Urinary bladder (tissue), 3 donors: Measurements from ENCODE around the gene SREK1.

DNA sequence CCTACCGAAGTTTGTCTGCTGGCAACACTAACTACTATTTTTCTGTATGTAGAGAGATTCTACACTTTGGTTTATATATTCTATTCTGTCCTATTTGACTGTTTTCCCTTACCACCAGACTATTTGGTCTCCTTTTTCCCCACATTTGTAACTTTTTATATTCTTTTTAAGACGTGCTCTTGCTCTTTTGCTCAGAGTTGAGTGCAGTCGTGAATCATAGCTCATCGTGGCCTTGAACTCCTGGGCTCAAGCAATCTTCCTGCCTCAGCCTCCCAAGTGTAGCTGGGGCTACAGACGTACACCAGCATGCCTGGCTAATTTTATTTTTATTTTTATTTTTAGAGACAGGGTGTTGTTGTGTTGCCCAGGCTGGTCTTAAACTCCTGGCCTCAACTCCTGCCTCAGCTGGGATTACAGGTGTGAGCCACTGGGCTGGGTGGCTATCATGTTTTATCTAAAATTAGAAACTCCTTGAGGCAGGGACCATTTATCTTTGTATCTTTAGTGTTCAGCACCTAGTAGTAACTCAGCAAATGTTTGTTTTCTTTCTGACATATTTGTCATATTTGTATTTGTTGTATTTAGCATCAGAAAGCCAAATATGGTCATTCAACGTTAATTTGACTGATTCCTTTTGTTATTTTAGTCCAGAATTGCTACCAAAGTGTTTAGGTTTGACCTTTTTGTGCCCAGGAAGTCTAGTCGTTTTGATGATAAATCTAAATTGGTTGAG lies 44.2 kb downstream of the ERBIN start:
- PRO-cap = no peak
- RAMPAGE, long total RNA = no peak

DNA sequence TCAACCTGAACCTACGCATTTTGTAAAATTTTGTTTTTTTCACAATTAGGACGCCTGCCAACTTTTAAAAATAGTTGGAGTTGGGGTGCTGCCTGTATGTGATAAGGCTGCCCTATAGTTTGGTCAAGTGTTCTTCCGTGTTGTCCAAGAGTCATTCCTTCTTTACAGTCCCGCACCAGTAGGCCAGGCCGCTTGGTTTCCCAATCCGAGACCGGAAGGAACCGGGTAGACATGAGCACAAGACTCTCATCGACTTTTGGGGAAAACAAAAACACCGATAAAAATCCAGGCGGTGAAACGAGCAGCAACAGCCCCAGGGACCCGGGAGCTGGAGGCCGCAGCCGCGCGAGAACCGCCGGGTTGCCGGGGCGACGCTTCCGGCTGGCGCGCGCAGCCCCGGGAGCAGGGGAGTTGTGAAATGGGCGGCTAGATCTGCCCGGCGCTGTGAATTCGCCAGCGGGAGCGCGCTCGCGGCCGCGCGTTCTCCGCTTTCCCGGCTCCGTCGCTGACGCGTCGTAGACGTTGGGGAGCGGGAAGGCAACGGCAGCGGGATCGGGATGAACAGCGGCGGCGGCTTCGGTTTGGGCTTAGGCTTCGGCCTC lies at the start of gene SREK1:
SREK1 (plus strand) TSS at position 481 of the 602 bp plus-strand sequence.
- PRO-cap = bidirectional peak, plus-strand start at position 518 of the sequence, minus-strand start at position 362 of the sequence
- RAMPAGE, long total RNA = no peak

DNA sequence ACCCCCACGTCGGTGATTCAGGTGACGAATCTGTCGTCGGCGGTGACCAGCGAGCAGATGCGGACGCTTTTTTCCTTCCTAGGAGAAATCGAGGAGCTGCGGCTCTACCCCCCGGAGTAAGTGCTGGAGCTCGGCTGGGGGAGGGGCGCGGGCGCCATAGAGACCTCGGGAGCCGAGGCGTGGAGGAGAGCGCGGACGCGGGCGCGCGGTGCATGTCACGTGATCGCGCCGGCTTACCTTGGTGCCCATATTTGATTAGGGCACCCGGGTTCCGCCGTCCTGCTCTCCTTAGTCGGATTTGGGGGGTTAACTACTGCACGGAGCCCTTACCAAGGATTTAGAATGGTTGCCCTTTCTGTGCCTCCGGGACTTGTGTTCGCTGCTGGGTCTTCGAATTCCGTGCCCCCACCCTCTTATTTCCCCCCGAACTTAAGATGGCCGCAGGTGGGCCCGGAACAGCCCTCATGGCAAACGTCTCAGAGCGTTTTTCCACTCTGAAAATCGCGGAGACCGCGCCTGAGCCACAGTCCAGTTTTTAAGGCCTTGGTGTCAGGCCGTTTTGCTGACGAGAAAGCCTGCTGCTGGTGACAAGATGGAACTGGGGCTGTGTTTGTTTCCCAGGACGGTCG lies 436 bp downstream of the SREK1 start:
- PRO-cap = bidirectional peak, plus-strand start at position 432 of the sequence, minus-strand start at position 118 of the sequence
- RAMPAGE, long total RNA = no peak

DNA sequence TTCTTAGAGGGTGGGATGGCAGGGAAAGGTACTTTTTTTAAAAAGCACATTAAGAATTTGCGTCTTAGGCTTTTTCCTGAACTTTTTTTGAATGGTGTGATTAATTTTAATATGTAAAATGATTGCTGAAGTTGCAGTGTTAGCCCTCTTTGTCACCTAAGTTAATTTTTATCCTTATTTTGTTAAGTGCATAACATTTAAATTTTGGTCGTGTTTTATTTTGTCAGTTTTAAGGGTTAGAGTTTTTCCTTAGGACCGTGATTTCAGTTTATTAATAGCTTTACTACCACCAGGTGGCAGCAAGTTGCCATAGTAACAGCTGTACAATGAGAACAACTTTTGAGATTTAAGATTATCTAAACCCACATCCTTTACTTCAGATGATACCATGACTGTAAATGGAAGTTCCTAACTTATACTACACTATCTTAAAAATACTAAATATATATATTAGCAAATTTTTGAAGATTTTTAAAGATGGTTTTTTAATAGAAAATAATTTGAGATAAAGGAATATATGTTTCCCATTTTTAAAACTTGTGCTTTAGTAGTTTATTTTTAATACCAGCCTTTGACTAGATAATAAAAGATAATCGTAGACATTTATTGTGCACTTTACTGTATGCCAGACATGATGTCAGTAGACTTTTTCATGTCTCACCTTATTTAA lies 27.2 kb downstream of the SREK1 start:
- PRO-cap = no peak
- RAMPAGE, long total RNA = no peak

GRCh38 chr5:66582441-66582948 lies 13.7 kb upstream of the MAST4 start:
- PRO-cap = no peak
- RAMPAGE, long total RNA = no peak

GRCh38 chr5:66829646-66830219 lies 233.5 kb downstream of the MAST4 start:
- PRO-cap = no peak
- RAMPAGE, long total RNA = no peak

DNA sequence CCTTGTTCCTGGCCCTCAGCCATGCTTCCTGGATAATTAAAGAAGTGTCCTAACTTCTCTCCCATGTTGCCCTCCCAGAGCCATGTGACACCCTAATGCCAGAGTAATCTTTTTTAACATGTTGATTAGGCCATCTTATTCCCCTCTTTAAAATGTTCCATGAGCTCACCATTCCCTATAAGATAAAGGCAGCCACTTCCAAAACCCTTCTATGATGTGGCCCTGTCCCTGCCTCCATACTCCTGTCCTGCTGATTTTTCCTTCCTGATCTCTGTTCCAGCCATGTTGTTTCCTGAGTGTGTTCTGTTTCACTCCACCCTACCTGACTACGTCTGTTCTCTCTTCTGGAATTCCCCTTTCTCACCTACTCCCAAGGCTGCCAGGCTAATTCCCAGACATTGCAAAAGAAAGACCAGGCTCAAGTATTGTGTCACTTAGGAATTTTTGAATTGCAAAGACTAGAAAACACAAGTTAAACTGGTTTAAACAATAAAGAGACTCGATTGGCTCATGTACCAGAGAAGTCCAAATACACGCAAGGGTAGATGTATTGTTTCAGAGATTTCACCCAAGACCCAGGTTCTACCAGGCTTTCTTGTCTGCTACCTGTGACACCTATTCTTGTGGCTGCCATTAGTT lies 295.3 kb downstream of the MAST4 start:
- PRO-cap = no peak
- RAMPAGE, long total RNA = no peak

DNA sequence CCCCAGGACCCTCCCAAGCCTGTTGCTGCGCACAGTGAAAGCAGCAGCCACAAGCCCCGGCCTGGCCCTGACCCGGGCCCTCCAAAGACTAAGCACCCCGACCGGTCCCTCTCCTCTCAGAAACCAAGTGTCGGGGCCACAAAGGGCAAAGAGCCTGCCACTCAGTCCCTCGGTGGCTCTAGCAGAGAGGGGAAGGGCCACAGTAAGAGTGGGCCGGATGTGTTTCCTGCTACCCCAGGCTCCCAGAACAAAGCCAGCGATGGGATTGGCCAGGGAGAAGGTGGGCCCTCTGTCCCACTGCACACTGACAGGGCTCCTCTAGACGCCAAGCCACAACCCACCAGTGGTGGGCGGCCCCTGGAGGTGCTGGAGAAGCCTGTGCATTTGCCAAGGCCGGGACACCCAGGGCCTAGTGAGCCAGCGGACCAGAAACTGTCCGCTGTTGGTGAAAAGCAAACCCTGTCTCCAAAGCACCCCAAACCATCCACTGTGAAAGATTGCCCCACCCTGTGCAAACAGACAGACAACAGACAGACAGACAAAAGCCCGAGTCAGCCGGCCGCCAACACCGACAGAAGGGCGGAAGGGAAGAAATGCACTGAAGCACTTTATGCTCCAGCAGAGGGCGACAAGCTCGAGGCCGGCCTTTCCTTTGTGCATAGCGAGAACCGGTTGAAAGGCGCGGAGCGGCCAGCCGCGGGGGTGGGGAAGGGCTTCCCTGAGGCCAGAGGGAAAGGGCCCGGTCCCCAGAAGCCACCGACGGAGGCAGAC lies 30.7 kb downstream of the CD180 start:
- PRO-cap = unidirectional peak, plus-strand start at position 696 of the sequence
- RAMPAGE, long total RNA = no peak

- PRO-cap = bidirectional peak, plus-strand start at chr5:67166850, minus-strand start at chr5:67166733
- RAMPAGE, long total RNA = no peak
Observed at GRCh38 chr5:67166476-67167087, 30.0 kb downstream of the CD180 start.

DNA sequence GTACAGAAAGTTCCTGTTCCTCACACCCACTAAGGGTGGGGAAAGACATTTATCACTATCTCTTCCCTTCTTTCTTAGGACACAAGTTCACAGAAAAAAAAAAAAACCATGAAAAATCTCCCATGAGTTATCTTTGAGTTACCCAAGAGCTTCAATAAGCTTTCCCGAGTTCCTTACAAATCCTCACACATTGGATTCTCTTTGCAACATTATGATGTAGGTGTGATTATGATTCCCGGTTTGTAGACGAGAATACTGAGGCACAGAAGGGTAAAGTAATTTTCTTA lies 61.0 kb upstream of the CD180 start:
- PRO-cap = no peak
- RAMPAGE, long total RNA = no peak

DNA sequence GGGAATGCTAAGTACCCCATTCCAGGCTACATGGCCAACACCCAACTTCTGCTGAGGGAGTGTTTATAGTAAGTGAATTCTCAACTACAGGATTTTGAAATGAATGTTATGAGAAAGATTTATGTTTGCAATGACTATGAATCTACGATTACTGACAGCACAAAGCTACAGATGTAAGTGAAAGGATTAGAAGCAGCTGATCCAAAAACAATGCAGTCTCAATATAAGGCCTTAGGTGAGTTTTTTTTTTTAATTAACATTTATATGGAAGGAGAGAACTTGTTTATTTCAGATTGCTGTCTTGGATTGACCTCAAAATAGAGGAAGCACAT lies 294.4 kb upstream of the CD180 start:
- PRO-cap = no peak
- RAMPAGE, long total RNA = no peak

DNA sequence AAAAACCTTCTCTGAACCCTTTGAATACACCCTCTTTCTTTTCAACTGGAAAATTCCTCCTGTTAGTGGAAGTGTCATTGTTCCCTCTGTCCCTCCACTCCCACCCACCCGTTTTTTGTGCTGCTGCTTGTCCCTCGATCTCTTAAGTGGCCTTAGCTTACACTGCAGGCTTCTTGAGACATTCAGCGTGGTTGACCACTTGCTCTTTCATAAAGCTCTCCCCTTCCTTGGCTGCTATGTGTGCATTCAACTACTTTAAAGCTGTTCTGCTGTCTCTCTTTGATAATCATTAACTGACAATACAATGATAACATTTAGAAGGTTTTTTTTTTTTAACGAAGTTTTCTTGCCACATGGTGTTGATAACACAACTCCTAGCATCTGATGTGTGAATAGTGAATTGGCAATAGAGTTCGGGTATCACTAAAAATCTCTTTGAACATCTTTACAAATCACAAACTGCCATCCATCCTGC lies 409.1 kb upstream of the CD180 start:
- PRO-cap = no peak
- RAMPAGE, long total RNA = no peak

- PRO-cap = no peak
- RAMPAGE, long total RNA = no peak
Observed at GRCh38 chr5:67606237-67606784, 409.7 kb upstream of the CD180 start.

- PRO-cap = no peak
- RAMPAGE, long total RNA = no peak
Observed at GRCh38 chr5:67808281-67808710, 407.3 kb upstream of the PIK3R1 start.

DNA sequence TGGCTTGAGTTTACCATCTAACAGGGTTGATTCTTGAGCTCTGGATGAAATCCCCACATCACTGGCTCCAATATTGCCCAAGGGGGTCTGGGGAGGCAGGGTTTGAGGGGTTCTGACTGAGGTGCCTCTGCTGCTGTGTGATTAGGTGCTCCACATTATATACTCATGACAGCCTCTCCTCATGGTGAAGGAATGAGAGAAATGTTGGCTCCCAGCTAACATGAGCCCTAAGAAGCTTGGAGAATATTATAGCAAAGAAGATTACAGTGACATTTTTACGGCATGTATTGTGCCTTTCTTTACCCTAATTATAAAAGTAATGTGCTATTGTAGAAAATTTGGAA lies 229.6 kb upstream of the PIK3R1 start:
- PRO-cap = no peak
- RAMPAGE, long total RNA = no peak

DNA sequence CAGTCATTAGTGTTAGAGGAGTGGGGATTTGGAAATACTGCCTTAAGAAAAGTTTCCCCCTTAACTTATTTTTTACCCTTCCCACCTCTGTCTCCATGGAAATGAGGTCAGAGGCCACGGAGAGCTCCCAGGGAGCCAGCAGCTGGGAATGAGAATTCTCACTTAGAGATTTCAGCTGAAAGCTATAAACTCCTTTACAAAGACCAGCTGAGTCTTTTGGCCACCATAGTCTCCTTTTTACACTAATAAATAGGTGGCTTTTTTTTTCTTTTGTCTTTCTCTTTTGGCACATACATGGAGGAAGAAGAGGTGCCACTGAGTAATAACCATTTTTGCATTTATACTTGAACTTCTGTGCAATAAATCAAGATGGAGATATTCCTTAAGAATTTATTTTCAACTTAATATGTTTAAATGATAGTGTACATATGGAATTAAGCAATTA lies 45.6 kb upstream of the PIK3R1 start:
- PRO-cap = no peak
- RAMPAGE, long total RNA = no peak

GRCh38 chr5:68232027-68232607 lies 16.6 kb downstream of the PIK3R1 start:
- PRO-cap = no peak
- RAMPAGE, long total RNA = no peak

DNA sequence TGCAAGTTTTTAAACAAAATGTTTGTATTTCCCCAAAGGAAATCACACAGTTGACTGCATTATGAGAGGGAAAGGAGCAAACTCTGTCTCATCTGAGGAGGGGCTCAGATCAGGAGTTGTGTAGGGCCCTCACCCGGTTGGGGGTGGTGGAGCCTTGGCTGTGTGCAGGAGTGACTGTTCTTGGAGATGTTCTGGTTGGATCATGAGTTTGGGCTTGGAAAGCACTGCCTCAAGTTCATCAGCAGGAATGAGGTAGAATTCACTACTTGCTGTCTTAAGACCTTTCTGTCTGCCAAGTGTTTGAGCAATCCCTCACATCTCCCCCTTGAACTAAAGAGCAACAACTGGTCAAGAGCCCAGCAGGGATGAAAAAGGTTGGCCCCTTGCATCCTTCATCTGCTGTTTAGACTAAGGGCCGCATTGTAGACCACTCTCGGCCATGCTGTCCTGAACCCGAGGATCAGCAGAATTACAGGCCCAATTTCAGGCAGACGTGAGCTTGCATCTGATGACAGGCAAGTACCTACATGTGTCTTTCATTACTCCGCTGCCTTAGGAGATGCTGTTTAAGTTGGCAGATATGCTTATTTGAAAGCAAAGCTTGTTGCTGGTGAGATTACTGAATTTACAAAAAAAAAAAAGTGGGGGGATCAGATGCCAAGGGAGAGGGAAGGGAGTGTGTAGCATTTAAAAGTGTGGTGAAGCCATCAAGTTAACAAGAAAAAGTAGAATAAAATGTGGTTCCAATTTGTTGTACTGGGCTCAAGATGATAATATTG lies 36.4 kb downstream of the PIK3R1 start:
- PRO-cap = bidirectional peak, plus-strand start at position 359 of the sequence, minus-strand start at position 193 of the sequence
- RAMPAGE, long total RNA = no peak

DNA sequence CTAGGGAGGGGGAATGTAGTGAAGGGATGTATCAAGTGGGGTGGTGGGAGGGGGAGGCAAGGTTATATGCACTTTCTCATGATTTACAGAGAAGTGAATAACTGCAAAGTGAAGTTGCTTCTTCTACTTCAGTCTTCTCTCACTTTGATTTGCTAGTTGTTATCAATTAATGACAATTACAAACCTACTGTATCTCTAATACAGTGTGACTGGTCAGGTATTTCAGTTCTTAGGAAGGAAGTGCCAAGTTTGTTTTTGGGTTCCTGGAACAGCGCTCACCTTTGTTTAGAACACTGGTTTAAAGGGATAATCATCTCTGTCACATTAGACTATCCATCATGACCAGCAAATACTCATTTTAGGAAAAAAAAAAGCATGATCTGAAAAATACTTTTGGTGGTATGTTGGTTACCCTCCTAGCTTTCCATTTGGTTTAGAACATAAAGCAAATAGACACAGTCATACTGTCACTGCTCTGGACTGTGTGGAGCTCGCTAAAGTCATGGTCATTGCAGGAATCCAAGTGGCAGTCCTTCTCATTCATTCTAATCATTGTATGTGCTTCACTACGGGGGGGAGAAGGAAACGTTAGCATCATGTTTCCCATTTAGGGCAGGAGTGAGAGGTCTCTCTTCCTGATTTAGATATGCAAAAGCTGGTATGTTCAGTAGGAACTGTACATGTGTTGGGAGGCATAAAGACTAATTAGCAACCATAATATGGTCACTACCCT lies 83.5 kb downstream of the PIK3R1 start:
- PRO-cap = no peak
- RAMPAGE, long total RNA = no peak

GRCh38 chr5:68299813-68300523 lies 84.4 kb downstream of the PIK3R1 start:
- PRO-cap = no peak
- RAMPAGE, long total RNA = no peak